SJCRH30 (cell line): ENCODE measurements around a stretch of chr14.

DNA sequence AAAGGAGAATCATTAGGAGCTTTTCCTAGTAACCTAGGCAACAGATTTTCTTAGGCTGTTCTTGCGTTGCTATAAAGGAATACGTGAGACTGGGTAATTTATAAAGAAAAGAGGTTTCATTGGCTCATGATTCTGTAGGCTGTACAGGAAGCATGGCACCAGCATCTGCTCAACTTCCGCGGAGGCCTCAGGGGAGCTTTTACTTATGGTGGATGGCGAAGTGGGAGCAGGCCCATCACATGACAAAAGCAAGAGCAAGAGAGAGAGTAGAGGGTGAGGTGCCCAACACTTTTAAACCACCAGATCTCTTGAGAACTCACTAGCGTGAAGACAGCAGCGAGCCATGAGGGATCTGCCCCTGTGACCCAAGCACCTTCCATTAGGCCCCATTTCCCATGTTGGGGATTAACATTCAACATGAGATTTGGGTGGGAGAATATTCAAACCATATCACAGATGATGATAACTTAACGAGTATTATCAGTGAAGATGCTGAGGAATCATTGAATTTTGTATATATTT is 97.6 kb downstream of the RAD51B start:
- RAMPAGE, long total RNA: no peak

DNA sequence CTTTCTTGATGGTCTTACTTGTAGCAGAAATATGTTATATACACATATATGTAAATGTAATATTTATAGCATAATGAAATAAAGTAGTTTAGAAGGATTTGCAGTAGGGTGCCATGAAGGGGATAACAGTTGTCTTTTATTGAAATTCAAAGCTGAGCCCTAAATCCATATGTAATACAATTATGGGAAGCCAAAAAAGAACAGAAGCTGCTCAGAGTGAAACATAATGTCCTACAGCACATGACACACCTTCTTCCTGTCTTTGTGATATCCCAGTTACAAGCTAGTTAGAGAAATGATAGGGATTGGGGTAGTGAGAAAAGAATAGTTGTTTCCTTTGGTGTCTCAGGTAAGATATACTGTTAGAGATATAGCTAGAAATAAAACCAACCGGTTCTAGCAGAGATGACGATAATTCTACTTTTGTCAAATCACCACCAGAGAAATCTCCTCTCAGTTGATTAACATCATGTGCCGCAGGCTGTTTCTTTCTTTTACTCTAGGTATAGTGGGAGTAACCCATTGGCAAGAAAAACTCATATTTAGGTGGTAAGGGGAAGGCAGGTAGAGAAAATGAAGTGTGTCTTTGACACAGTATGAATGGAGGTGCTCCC is 117.6 kb downstream of the RAD51B start:
- RAMPAGE, long total RNA: no peak

DNA sequence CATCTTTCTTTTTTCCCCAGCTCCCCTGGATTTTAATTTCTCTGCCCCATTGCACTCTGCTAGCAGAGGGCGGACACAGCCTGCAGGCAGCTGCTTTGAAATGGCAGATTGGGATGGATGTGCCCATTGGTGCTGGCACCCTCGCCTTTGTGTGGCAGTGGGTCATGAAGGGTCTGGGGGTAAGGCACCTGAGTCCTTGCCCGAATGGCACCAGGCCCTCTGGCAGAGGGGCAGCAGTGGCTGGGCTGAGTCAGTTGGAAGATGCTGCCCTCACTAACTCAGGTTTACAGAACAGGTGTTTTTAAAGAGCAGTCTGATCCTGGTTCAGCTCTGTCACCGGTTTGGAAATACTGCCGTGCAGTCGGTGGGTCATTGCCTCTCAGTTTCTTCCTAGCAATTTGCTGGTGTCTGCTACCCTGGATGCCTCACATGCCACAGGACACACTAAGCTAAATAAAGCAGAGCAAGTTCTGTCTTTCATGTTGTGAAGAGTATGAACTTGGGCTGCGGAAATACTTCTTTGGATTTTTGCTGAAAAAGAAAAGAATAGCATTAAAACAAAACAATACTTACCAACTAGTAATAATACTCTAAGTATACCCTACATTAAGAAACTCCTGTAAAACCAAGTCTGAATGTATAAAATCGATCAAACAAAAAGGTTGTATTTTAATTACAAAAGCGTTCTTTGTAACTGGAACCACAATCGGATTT is 429.4 kb downstream of the RAD51B start:
- RAMPAGE, long total RNA: no peak

DNA sequence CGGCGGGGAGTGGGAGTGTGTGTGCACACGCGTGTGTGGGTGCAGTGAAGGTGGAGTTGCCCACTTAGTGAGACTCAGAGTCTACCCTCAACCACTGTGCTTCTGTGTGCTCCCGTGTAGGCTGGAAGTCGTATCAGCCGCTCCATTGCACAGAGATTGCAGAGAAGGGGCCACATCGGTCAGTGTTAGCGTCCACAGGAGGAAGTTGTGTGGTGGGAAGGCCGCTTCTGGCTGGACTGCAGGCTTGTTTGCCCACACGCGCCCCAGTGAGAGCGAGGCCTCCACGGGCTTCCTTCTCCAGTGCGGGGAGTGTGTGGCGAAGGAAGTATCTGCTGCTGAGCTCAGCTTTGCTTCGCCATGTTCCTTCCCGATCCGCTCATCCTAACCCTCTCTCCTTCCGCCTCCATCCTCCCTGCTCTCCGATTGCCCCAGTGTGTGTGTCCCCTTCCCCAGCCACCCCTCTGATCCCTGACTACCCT is 429.1 kb downstream of the ZFP36L1 start:
- RAMPAGE, long total RNA: no peak

- RAMPAGE, long total RNA: no peak
These were observed 343.4 kb downstream of the ZFP36L1 start for GRCh38 chr14:68449359-68449963.

GRCh38 chr14:68451832-68452522 is 340.9 kb downstream of the ZFP36L1 start:
- RAMPAGE, long total RNA: no peak

DNA sequence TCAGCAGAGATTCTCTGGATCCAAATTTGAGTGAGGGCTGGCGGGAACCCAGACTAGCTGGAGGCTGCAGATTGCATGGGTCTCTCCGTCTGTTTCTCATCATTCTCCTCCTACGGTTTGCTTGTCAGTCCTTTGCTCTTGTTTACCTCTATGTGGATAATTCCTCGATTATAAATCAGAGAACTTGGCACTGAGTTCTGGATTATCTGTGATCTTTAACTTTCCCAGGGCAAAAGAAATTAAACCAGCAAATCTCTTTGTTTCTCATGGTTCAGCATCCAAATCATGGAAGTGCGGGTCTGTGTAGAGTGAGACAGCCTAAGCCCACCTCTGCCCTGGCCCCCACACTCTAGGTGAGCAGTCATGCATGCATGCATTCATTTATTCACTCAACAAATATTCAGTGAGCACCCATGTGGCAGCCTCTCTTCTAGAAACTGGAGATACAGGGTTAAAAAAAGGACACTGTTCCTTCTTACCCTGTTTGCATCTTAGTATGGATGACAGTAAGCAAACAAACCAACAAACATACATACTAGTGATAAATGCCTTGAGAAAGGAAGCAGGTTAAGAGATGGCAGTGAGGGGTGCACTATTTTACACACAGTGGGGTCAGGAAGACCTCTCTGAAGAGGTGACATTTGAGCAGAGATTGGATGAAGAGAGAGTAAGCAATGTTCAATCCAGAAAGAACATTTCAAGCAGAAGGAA is 280.5 kb downstream of the ZFP36L1 start:
- RAMPAGE, long total RNA: no peak

GRCh38 chr14:68565066-68565739 is 227.7 kb downstream of the ZFP36L1 start:
- RAMPAGE, long total RNA: no peak

GRCh38 chr14:68679695-68680231 is 113.1 kb downstream of the ZFP36L1 start:
- RAMPAGE, long total RNA: no peak

GRCh38 chr14:68705871-68706540 is 86.9 kb downstream of the ZFP36L1 start:
- RAMPAGE, long total RNA: no peak

DNA sequence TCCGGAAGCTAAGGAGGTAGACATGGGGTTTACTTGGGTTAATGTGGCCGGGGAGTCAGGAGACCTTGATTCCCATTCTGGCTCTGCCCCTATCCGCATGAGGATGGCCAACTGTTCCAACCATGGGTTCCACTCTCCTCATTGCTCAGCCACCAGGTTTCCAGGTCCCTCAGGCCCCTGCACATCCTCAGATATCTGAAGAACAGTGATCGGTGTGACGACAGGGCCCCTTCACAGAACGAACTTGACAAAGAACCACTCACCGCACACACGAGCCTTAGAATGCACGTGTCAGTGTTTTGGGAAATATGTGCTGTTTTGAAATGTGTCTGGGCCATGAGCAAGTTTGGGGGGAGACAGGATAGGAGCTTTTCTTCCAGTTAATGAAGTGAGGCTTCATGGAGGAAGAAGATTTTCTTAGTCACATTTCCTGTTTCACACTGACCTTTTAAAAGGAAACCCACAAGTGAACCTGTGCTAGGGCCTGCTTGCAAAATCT is 58.7 kb downstream of the ZFP36L1 start:
- RAMPAGE, long total RNA: no peak

DNA sequence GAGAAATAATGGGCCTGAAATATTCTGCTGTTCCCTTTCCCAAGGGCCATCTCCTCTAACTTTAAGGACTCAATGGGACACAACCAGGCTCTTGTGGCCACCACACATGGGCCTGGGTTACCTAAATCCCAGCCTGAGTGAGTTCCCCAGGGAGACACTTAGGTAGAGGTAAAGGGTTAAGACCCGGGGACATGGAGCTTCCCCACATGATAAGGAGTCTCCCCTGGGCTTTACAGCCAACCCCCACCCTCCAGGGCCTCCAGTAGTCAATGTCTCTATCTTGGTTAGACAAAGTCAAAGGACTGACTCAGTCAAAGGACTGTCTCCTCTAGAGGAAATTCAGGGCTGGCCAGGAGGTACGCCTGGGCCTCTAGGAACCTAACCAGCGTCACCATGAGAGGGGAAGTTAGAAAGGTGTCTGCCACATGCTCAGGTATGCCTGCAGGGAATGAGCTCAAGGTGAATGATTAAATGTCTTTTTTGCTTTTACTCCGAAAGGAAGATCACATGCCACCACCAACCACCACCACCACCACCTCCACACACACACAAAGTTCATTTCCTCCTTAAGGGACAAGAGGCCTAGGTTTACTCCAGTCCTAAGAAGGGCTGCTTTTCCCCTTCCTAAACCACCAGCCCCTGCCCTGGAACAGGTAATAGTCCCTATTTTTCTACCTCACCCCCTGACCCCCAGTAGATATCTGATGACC is 6.9 kb downstream of the ZFP36L1 start:
- RAMPAGE, long total RNA: no peak

- RAMPAGE, long total RNA: no peak
These were observed 473 bp upstream of the ZFP36L1 start for GRCh38 chr14:68793315-68793765.

DNA sequence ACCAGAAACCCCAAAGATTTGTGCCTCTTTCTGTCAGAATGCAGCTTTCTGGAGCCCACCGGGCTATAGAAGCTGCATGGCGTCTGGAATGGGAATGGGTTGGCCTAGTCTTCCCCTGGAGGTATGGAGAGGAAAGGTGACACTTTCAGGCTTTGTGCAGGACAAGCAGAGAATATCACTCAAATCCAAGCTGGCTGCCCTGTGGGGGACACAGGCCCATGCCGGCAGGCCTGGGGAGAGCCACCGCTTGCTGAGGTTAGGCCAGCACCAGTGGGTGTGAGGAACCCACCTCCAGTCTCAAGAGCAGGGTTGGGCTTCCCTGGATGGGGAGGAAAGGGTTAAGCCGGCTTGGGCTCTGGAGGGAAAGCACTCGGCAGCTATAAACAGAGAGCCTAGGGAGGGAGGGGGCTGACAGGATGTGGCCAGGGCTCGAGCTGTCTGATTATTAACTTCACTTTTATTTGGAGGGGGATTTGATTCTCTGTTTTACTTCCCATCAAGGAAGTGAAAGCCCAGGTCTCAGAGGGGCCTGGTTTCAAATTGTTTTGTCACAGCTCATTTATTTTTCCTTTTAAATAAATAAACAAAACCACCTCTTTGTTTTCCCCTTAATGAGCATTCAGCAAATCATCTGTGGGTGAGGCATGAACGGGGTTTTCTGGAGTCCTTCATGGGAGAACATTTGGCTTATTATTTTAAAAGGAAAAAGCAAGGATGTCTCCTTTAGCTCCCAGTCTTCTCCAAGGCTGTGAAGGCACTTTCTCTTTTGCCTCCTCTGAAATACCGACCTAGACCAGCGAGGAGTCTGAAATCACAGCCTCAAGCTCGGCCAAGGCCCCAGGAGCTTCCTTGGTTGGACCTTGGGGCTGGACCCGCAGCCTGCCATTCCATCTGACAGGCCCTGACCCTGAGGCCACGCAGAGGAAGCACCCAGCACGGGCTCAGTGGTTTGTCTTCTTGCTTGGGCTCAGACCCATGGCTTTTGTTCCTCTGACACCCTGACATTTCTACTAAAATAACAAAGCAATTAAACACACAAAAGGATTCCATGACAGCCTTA is 21.8 kb upstream of the ZFP36L1 start:
- RAMPAGE, long total RNA: no peak

DNA sequence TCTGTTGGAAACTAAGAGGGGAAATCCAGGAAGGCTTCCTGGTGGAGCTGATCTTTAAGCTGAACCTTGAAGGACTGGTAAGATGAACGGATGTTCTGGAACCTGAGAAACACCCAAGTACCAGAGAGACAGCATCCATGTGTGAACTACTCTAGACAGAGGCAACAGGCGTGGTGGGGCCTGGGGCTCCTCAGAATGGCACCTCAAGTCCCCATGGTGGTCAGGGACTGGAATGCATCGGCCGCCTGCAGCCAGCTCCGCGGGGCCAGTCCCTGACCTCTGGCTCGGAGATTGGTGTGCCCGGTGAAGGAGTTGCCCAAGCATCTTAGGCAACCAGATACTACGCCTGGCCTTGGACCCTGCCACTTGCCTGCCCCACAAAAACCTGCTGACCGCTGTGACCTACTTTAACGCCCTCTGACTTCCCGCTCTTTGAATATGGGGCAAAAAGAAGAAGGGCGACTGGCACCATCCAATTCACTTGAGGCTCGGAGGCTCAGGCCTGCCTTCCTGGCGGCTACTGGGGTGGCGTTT is 22.9 kb upstream of the ZFP36L1 start:
- RAMPAGE, long total RNA: no peak

GRCh38 chr14:68820564-68821321 is 27.9 kb upstream of the ZFP36L1 start:
- RAMPAGE, long total RNA: no peak

GRCh38 chr14:68843148-68844394 is 50.7 kb upstream of the ZFP36L1 start:
- RAMPAGE, long total RNA: no peak

GRCh38 chr14:68948674-68949255 is 30.3 kb downstream of the ACTN1 start:
- RAMPAGE, long total RNA: no peak

- RAMPAGE, long total RNA: no peak
These were observed 8.8 kb downstream of the ACTN1 start for GRCh38 chr14:68970135-68970875.

- RAMPAGE, long total RNA: no peak
These were observed 73.2 kb upstream of the ACTN1 start for GRCh38 chr14:69052026-69053056.